UCH-1 (cell line): ENCODE measurements around the gene MVD.

DNA sequence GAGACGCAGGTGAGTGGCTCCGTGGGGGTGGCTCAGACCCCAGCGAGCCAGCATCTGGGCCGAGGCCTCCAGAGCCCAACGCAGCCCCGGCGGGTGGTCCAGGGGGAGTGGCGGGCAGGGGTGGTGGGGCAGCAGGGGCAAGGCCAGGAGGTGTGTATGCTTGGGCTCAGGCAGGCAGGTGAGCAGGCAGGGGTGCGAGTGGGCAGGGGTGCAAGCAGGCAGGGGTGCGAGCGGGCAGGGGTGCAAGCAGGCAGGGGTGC, 28.4 kb downstream of the ZNF469 start:
- RRBS, result no CpG with 5 or more reads among the region's 11 CpGs

DNA sequence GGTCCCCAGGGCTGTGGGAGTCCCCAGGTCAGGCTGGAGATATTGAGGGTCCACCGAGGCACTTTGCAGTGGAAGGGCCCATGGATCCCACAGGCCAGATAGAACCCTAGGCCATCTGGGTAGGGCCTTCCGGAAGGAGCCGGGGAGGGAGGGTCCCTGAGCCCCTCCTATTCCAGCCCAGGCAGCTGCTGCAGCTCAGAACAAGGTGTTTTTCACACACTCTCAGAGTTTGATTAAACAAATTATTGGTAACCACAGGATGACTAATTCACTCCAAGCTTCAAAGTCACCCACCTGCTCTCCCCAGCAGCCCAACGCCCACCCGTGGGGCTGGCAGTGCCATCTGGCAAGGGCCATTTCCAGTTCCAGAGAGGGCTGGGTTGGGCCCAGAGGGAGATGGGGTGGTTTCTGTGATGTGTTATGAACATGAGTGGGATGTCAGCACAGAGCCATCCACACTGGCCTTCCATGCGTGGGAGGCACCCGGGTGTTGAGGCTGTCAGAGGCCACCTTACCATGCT, 3.8 kb downstream of the ZFPM1 start:
- RRBS, result no CpG with 5 or more reads among the region's 7 CpGs

- RRBS, result 84% methylated on average over 4 of the region's 26 CpGs
These were observed 5.3 kb downstream of the ZFPM1 start for GRCh38 chr16:88458168-88459084.

DNA sequence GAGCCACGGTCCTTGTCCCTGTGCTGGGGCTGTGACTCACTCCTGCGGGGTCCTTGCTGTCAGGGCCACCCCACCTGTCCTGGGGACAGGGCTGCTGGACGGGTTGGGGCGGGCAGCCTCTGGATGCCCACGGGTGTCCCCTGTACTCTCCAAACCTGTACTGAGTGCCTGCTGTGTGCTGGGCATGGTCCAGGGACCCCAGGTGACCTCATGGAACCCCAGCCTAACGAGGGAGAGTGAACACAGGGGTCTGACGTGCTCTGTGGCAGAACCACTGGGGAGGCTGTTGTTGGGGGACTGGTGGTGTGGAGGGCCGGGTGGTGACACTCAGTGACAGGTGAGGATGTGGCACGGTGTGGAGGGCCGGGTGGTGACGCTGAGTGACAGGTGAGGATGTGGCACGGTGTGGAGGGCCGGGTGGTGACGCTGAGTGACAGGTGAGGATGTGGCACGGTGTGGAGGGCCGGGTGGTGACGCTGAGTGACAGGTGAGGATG, 17.1 kb downstream of the ZFPM1 start:
- RRBS, result no CpG with 5 or more reads among the region's 17 CpGs

DNA sequence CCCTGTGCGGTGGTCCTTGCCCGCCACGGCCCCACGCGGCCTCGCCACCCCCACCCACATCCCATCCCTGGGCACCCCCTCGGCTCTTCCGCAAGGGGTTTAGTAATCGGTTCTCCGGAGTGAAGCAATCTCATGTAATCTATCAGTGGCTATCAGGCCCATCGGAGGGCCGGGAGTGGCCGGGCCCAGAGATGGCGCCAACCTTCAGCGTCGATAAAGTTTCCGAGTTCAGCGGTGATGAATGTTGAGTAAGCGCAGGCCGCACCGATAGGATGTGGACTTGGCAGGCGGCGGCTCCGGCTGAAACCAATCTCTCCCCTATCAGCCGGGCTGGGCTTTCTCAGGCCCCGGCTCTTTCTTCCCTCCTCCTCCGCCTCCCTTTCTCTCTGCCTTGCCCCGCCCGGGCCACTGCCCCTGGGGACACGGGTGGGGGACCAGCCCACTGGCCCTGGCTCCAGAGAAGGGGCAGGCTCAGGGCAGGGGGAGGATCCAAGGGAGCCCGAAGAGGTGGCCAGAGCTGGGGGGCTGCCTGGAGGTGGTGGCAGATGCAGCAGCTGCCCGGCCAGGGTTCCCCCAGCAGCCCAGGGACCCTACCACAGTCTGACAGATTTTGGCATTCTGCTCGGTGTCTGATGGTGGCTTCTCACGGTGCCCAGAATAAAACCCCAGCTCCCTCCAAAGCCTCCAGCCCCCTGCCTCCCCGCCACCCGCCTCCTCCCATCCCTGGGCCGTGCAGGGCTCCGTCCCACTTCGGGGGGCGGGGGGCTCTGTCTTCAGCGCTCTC, 20.9 kb downstream of the ZFPM1 start:
- RRBS, result 87% methylated on average over 4 of the region's 41 CpGs

GRCh38 chr16:88498558-88499071, 45.5 kb downstream of the ZFPM1 start:
- RRBS, result 44% methylated on average over 2 of the region's 23 CpGs

- RRBS, result no CpG with 5 or more reads among the region's 20 CpGs
These were observed 14.1 kb upstream of the IL17C start for GRCh38 chr16:88624274-88624731.

DNA sequence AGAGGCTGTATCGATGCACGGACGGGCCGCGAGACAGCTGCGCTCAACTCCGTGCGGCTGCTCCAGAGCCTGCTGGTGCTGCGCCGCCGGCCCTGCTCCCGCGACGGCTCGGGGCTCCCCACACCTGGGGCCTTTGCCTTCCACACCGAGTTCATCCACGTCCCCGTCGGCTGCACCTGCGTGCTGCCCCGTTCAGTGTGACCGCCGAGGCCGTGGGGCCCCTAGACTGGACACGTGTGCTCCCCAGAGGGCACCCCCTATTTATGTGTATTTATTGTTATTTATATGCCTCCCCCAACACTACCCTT, 1.5 kb downstream of the IL17C start:
- RRBS, result no CpG with 5 or more reads among the region's 25 CpGs

DNA sequence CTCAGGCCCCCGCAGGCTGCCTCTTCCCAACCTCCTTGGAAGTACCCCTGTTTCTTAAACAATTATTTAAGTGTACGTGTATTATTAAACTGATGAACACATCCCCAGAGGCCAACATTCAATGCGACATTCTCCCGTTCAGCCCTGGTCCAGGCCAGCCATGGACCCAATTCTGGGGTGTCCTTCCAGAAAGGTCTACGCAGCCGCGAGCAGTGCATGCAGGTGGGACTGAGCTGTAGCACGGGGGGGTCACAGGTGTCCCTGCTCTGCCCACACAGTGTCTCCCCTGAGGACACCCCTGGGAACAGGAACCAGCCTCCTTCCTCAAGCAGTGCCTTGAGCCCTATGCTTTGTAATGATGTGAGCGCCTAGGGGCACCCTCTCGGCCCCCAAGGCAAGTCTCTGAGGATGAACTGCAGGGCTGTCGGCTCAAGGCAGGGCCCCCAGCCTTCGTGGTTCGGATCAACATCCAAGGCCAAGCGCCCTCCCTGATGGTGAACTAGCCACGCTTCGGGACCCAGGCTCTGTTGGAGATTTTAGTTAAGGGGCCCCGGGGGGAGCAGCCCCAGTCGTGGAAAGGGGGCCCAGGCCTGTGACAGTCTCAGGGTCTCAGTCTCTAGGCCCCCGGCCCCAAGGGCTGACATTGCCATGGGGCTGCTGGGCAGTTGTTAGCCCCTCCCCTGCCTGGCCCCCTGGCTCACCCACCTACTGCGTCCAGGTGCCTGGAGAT, 2.2 kb downstream of the IL17C start:
- RRBS, result 25% methylated on average over 3 of the region's 20 CpGs

DNA sequence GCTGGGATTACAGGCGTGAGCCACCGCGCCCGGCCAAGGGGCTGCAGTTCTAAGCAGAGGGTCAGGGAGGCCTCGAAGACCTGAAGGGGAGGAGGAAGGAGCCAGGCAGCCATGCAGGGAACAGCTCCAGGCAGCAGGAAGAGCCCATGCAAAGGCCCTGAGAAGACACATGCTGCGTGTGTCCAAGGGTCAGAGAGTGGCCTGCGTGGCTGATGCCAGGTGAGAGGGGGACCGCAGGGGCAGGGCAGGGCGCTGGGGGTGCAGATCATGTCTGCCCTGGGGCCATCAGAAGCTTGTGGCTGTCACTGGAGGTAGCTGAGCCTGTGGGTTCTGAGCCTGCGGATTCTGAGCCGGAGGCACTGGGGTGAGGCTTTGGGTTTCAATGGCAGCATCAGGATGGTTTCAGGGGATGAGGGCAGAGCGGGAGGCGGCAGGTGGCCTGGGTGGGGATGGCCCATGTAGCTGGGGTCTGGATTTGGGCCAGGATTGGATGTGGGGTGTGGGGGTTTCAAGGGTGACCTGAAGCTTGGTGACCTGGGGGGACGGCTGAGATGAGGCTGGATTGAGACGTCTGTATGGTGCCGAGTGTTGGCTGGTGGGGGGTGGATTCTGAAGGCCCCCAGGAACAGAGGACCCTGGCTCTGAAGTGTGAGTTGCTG, 3.7 kb downstream of the IL17C start:
- RRBS, result no CpG with 5 or more reads among the region's 16 CpGs

- RRBS, result no CpG with 5 or more reads among the region's 29 CpGs
These were observed 5.4 kb upstream of the CYBA start for GRCh38 chr16:88656143-88656698.

DNA sequence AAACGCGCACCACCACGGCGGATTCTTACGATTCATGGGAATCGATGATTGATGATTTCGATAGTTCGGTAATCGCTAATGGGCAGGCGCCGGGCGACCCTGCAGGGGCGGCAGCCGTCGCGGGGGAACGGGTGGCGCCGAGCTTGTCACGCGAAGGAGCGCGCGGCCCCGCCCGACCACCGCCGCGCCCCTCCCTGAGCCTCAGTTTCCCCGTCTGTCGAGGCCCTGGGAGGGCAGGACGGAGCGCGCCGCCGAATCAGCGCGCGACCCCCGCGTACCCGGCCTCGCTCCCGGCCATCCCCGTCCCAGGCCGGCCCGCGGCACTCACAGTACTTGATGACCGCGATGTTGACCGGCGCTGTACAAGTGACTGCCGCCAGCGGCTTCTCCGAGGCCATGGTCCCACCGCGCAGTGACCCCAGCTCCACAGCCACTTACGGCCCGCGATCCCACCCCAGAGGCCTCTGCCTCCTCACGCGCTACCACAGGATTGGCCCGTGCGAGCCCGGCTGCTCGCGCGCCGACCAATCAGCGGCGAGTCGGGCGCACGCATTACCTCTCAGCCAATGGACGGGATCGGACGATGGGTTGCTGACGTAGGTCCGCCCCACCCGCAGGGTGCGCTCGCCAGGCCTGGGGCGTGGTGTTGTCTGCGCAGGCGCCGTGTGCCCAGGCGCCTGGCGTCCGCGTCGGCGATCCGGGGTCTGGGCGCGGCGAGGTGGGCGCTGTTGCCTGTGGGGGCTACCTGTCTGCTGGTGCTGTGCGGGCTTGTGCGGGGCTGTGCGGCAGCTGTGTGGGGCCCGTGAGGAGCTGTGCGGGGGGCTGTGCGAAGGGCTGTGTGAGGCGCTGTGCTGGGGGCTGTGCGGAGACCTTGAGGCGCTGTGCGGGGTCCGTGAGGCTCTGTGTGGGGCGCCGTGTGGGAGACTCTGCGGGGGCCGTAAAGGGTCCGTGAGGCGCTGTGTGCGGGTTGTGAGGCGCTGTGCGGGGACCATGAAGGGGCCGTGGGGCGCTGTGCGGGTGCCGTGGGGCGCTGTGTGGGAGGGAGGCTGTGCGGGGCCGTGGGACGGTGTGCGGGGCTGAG, at the start of gene MVD:
Gene MVD (minus strand): TSS at position 409 of the 1,081 bp plus-strand sequence.
- RRBS, result 6% methylated on average over 3 of the region's 126 CpGs

GRCh38 chr16:88681687-88682625, 4.4 kb downstream of the SNAI3 start:
- RRBS, result 16% methylated on average over 3 of the region's 21 CpGs

- RRBS, result 31% methylated on average over 5 of the region's 31 CpGs
These were observed 5.7 kb upstream of the SNAI3 start for GRCh38 chr16:88691769-88692613.

- RRBS, result 75% methylated on average over 14 of the region's 48 CpGs
These were observed 8.9 kb downstream of the RNF166 start for GRCh38 chr16:88697127-88697838.

DNA sequence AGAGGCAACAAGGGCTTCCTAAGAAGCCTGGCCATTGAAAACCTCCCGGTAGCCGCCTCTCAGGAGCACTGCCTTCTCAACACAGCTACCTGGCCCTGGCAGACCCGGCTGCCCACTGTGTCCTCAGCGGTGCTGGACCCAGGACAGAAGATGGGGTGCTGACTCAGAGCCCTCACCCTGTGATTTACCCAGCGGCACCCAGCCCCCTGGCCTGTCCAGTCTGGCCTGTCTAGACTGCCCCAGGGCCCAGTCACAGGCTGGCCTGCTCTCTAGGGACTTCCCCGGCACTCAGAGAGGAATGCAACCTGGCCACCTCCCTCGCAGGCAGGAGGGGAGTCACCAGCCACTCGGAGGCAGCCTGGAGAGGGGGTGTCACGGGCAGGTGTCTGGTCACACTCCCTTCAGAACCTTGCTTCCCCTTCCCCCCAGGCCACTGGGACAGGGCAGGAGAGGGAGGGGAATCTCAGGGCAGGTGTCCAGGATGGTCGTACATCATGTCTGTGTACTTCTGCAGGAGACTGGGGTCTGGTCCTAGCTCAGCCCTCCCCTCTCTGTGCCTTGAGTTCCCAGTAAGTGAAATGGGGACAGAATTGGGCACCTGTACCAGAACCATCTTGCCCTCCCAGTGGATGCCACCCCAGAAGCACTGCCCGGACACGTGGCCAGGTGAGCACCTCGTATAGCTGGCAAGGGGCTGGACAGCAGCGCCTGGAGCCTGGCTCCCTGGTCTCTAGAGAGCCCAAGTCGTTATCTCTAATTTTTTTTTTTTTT, 19.9 kb downstream of the PIEZO1 start:
- RRBS, result 97% methylated on average over 3 of the region's 15 CpGs

DNA sequence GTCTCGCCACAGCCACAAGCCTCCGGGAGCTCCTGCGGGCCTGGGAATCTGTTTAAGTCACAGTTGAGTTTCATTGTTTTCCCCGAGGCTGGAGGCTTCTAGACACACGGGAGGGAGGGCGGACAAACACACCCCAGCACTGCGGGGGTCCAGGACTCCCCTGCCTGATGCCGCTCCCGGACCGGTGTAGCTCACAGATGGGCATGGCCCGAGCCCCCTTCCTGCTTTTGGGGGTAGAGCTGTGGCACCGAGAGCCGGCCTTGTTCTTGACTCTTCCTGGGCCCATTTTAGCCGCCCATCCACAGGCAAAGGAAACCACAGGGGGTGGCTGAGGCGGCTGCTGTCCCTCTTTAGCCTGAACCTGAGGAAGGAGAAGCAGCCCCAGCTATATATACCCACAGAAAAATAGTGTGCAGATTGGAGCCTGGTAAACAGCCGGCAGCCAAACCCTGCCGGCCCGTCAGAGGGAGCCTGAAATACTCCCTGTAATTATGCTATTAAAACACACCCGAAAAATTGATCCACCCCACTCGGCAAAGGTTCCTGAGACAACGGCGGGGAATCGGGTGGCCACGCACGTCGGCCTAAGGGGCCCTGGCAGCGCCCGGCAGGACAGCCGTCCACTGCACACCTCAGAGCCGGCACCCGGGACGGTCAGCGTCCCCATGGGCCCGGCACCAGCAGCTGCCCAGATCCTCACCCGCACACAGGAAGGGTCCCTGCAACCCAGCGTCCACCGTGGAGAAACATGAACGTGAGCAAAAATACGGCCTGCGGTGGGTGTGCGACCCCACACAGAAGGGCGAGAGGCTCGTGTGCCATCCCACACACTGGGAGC, 6.8 kb downstream of the PIEZO1 start:
- RRBS, result 53% methylated on average over 2 of the region's 43 CpGs

GRCh38 chr16:88781699-88782165, 3.3 kb downstream of the PIEZO1 start:
- RRBS, result no CpG with 5 or more reads among the region's 12 CpGs

DNA sequence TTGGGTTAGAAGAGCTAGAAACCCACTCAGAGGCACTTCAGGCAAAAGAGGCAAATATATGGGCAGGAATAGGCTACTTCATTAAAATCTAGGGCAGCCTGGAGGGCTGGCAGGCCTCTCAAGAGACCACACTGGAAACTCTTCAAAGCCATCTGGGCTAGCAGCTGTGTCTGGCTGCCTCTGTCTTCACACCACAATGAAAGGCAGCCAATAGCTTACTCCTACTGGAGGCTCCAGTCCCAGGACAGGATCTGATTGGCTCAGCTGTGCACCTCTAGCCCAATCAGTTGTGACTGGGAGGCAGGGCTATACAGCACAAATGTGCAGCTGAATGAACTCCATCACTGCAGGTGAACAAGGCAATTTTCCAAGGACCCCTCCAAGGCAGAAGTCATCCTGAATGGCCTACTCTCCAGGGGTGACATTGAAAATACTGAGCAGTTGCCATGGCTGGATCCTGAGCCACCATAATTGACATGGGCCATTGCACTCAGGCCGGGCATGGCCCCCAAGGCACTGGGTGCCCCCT, 4.5 kb upstream of the CDT1 start:
- RRBS, result 67% methylated on average over 1 of the region's 1 CpG

DNA sequence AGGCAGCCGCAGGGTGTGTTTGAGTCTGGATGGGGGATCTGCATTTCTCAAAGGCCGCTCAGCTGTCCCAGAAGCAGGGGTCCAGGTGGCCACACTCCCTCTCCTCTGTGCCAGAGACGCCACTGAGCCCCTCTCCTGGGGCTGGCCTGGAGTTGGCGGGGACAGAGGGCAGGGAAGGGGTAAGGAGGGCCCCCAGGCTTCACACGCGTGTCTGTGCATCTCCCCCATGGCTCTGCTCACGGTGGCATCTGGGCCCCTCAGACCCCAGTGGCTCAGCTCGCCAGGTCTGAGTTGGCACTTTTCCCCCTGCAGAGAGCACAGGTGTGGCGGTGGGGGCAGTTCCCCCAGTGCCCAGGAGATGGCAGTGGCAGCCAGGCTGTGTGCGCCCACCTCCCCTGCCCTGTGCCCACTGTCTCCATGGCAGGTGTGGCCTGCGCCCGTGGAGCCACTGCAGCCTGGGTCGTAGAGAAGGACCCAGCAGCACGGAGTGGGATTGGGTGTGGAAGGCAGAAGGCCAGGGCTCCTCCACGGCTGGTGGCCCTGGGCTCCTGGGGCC, 4.2 kb upstream of the APRT start:
- RRBS, result no CpG with 5 or more reads among the region's 15 CpGs